Neural progenitor cell (in vitro differentiated cells): Measurements from ENCODE around the genes GRAP, EPN2, MFAP4 and ALDH3A2.

DNA sequence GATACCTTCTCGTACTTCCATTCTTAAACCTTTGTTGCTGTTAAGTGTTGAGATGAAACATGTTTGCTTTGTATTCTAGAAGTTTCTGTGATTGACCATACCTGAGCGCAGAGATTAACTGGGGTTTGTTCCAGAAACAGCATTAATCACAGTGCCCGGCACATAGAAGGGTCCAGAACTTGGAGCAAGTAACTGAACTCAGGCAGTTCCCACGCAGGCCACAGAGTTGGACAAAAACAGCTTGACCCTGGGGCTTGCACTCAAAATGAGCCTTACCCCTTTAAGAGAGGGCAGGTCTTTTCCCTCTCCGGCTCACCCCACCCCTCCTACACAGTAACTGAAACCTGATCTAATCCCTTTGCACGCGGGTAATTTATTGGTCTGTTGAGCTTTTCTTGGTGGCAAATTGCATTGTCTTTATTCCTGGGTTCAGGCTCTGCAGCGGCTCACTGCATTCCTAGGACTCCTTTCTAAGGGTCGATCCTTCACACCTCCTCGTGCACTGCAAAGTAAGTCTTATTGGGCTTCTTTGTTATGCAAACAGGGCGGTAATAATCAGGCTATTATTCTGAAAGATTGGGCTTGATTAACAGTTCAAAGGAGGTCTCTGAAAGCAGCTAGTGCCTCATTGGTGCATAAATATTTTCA, 74.8 kb downstream of the TBC1D28 start:
- RAMPAGE, long total RNA = no peak

- RAMPAGE, long total RNA = no peak
Observed at GRCh38 chr17:18624934-18626188, 18.8 kb downstream of the TBC1D28 start.

DNA sequence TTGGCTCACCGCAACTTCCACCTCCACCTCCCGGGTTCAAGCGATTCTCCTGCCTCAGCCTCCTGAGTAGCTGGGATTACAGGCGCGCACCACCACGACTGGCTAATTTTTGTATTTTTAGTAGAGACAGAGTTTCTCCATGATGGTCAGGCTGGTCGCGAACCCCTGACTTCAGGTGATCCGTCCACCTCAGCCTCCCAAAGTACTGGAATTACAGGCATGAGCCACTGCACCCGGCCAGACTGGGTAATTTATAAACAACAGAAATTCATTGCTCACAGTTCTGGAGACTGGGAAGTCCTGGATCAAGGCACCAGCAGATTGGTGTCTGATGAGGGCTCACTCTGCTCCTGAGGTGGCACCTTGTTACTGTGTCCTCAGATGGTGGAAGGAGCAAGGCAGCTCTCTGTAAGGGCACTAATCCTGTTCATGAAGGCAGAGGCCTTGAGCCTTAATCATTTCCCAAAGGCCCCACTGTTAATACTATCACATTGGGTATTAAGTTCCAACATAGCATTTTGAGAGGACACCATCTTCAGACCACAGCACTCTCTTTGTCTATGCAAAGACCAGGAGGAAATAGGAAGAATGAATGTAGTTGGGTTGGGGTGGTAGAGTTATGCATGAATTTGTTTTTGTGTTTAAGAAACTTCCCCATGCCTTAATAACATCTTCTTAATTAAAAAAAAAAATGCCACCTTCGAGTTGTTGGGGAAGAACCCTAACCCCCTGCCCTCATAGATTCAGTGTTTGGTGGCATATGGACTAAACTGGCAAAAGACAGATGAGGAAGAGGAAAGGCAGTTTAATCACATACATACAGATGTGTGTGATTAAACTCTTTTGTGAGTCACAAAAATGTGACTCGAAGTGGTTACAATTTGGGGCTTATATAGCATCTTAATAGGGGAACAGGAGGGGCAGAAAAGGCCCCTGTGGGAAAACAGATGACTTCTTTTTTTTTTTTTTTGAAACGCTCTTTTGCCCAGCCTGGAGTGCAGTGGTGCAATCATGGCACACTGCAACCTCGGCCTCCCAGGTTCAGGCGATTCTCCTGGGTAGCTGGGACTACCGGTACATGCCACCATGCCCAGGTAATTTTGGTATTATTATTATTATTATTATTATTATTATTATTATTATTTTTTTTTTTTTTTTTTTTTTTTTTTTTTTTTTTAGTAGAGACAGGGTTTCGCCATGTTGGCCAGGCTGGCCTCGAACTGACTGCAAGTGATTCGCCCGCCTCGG, 35.1 kb upstream of the SLC5A10 start:
- RAMPAGE, long total RNA = no peak

- RAMPAGE, long total RNA = no peak
Observed at GRCh38 chr17:18981259-18982587, 22.8 kb downstream of the FAM83G start.

DNA sequence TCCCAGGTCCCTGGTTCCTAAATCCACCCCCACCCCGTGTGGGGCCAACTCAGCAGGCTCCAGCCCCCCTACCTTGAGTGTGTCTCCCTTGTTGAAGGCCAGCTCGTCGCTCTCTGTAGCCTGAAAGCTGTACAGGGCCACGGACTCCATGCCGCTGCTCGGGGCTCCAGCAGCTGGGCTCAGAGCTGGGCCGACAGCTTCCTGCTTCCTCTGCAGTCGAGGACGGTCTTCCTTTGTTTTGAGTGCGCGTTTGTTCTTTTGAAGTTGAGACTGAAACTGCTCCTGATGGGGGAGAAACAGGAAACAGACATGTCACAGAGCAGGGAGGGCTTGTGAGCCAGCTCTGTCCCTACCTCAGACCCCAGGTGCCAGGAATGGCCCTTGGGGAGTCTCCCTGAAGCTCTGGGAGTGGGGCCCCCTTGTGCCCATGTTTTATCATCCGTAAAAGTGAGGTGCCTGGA, at the start of gene GRAP:
TSS of gene GRAP (minus strand) at position 181 of the 461 bp plus-strand sequence.
- RAMPAGE, long total RNA = no peak

- RAMPAGE, long total RNA = no peak
Observed at GRCh38 chr17:19111049-19111557, 16.3 kb upstream of the GRAPL start.

DNA sequence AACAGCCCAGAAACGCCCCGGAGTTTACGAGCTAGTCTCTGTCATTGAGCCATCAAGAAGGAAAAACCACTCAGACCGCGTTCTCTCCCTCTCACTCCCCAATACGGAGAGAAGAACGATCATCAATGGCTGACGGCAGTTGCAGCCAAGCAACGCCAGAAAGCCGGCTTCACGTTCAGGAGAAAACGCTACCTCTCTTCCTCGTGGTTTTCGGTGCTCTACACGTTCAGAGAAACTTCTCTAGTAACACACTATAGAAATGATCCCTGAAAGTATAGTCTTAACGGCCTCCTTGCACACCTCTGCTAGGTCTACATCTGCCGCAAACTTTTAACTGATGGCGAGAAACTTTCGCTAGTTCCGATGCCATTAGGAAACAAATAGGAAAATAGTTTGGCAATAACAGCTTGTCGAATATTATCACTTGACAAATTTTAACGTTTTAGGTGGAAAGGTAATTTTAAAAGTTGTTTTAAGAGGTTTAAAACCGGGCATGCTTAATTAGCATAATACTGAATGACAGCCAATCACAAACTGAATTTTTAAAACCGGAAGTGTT, 47.1 kb upstream of the EPN2 start:
- RAMPAGE, long total RNA = no peak

DNA sequence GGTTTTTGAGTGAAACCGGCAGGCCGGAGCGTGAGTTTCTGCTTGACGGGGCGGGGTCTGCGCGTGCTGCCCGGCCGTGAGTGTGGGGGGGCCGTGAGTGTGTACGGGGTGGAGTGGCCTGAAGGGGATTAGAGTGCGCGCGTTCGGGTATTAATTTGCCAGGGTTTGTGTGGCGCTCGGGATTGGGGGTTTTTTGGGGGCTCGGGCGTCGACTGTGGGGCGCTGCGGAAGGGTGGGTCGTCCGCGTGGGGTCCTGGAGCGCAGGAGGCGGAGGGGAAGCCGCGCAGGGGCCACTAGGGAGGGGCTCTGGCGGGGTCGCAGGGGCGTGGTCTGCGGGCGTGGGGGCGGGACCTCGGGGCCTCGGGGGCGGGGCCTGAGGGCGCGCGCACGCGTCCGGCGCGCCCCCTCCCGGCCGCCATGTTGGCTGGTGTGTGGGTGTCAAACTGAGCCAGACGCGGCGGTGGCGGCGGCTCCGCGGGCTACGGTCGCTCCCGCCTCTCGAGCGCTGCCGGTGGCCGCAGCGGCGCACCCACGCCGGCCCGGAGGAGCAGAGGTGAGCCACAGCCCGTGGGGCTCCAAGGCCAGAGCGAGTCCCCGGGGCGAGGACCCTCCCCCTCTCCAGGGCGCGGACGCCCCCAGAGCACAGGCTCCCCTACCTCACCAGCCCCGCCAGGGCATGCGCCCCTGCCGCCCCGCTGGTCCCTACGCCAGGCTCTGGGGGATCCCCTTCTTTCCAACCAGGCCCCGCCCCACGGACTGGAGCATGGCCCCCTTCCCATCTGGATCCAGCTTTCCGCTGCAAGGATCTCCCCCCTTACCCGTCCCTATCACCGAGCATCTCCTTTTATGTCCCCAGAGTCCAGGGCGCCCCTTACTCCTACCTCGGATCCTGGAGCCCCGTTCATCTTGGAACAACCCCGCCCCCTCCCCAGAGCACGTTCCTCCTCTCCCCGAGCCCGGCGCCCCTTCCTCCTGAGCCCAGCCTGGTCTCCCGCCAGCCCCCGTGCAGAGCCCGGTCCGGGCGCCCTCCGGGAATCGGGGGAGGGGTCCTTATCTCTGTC, at the start of gene EPN2:
TSS of gene EPN2 (plus strand) at position 388 of the 1,061 bp plus-strand sequence.
- RAMPAGE, long total RNA = no peak

DNA sequence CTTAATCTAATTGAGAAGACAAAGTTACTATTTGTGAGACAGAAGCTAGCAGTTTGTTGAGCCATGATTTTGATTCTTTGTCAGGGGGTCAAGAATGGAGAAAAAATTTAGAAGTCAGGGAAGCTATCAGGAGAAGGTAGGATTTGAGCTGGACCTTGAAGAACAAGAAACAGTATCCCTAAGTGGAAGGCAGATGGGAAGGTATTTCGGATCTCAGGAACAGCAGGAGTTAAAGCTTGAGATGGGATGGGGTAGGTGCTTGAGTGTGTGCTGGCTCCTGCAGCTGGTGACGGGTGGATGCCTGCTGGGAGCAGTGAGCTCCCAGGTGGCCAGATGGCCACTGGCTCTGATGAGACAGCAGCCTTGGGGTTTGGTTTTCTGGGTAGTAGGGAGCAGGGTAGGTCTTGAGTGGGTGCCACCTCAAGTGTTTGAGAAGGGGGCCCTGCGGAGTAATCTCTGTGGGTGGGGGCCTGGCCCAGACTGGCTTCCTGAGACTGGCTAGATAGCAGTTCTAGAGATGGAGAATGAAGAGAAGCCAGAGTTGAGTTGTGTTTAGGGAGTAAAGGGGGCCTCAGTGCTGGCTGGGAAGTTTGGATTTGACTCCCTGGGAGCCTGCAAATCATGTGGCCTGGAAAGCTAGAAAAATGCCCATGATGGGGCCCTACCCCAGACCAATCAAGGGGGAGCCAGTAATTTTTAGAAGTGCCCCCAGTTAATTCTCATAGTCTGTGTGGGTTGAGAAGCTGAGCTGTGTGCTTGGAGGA, 10.3 kb downstream of the EPN2 start:
- RAMPAGE, long total RNA = no peak

GRCh38 chr17:19248079-19248478, 10.9 kb downstream of the EPN2 start:
- RAMPAGE, long total RNA = no peak

DNA sequence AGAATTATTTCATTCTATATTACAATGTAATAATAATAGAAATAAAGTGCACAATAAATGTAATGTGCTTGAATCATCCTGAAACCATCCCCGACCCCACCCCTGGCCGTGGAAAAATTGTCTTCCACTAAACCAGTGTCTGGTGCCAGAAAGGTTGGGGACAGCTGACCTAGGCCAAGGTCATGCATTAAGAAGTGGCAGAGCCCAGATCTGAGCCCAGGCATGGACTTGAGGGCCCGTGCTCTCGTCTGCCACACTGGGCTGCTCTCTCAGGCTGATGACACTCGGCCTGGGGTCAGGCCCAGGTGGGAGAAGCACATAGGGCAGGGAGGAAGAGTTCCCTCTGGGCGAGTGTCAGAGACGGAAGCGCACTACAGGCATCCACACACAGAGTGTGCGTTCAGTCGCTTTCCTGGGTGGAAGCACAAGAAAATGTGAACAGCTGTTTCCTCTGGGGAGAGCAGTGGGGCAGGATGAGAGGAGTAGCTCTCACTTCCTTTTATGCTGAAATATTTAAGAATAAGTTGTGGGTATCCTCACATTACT, 59.8 kb downstream of the B9D1 start:
- RAMPAGE, long total RNA = no peak

DNA sequence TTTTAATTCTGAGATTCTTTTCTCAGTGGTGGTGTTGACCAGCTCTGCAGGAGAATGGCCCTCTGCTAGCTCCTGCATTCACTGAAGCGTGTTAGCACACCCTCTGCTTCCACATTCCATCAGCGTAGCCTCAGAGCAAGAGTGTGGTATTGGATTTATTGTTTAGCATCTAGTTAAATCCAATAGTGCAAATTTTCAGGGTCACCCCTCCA, 45.8 kb downstream of the B9D1 start:
- RAMPAGE, long total RNA = no peak

DNA sequence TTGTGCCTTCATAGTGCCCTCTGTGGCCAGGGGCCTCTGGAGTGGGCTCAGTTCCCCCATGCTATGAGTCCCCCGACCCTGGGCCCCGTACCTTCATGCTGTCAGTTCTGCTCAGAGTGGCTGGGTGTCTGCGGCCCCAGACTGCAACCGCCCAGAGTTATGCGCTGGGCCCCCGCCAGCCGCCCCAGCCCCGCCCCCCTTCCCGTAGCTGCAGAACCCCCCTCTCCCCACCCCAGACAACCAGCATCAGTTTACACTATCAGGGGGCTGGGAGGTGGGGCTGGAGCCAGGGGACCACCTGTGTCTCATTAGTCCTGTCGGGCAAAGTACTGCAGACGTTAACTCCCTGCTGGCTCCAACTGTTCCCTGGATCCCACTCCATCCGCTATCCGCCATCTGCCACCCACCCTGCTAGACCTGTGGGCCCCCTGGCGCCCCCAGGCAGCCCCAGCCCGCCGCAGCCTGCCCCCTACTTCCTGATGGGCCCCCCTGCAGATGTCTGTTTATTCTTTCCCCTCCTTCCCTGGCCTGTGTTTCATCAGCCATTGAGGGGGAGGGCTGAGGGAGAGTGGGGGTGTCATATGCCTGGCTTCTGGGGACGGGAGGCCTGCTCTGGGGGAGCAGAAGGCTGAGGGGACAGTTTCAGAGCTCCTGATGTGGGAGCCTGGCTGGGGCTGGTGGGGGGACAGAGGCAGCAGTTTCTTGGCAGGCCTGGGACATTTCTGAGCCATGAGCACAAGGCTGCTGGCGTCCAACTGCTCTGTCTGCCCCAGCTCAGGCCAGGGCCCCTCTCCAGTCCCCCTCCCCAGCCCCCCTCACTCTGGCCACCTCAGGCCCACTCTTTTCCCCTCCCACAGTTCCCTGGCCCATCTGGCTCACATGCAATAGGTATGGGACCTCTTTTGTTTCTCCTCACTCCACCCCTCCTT, at the start of gene MFAP4:
TSS of gene MFAP4 (minus strand) at position 132 of the 929 bp plus-strand sequence.
- RAMPAGE, long total RNA = no peak

DNA sequence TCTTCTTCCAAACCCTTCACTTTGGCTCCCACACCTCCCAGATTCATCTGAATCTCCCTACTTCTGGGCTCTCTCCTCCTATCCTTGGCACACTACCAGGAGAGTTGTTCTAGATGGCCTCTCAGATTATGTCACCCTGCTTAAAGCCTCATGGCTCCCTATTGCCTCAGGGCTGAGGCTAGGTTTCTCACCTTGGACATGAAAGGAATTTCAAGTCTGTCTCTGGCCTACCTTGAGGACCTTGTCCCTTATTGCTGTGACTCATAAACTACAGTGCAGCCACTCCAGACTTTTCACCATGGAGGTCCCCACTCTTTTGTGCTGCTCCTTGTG, 964 bp upstream of the MFAP4 start:
- RAMPAGE, long total RNA = no peak

DNA sequence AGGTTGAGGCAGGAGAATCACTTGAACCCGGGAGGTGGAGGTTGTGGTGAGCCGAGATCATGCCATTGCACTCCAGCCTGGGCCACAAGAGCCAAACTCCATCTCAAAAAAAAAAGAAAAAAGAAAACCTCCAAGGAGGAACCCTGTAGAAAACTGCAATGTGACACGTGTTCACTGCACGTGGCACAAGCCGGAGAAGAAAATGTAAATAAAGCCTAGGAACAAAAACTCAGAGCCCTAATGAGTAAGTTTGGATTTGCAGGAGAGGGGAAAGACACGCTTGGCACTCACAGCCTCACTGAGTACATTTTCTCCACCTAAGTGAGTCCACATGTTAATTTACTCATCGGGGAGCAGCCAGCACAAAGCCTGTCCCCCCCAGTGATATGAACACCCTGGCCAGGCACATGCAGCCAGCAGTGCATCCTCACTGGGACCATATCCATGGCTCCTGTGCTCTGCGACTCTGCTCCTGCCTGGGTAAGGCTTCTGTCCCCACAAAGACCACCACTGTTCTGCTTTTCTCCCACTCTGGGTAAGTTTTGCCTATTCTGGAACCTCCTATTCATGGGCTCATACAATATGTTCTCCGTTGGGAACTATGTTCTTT, 53.0 kb downstream of the RNF112 start:
- RAMPAGE, long total RNA = no peak

DNA sequence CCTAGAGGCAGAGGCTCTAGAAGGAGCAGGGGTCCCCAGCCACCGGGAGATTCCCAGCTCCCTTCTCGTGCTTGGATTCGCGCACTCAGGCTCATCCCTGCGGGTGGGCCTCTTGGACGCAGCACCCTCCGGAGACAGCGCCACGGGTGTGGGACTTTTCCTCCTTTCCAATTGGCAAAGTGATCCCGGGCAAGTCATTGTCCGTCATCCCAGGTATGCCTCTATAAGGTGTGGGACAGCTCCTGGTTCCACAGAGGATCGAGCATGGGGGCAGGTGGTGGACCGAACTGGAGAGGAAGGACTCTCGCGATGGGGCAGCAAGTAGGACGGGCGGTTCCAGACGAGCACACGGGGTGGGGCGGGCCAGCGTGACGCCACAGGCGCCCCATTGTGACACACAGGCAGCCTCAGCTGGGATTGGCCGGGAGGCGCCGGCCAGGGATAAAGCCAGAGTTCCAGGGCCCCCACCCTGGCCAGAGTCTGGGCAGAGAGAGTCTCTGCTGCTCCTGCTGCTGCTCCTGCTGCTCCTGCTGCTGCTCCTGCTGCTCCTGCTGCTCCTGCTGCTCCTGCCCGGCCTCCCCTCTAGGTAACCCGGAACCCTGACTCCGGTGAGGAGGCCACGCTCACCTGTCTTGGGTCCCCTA, 38.6 kb upstream of the SLC47A1 start:
- RAMPAGE, long total RNA = no peak

GRCh38 chr17:19519789-19520122, 13.9 kb upstream of the SLC47A1 start:
- RAMPAGE, long total RNA = no peak

GRCh38 chr17:19544864-19545231, 11.2 kb downstream of the SLC47A1 start:
- RAMPAGE, long total RNA = no peak

DNA sequence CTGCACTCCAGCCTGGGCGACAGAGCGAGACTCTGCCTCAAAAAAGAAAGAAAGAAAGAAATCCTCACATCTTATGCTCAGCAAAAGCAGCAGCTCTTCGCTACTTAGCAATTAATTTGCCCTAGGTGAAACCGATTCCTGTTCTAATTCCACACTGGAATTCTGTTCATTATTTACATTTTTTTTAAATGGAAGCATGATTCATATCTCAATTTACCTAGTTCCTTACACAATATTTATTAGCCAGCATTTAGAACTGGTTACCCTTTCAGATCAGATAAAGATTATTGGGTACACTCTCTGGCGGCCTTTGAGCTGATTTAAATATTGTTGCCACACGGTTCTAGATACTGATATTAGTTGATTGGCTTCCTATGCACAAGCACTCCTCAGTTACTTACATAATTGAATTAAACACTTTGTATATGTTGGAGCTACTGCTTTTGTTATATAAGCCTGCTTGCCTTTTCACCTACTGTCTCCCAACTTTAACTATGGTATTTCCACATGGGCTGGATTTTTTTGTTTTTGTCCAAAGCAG, 4.1 kb upstream of the ALDH3A2 start:
- RAMPAGE, long total RNA = no peak

DNA sequence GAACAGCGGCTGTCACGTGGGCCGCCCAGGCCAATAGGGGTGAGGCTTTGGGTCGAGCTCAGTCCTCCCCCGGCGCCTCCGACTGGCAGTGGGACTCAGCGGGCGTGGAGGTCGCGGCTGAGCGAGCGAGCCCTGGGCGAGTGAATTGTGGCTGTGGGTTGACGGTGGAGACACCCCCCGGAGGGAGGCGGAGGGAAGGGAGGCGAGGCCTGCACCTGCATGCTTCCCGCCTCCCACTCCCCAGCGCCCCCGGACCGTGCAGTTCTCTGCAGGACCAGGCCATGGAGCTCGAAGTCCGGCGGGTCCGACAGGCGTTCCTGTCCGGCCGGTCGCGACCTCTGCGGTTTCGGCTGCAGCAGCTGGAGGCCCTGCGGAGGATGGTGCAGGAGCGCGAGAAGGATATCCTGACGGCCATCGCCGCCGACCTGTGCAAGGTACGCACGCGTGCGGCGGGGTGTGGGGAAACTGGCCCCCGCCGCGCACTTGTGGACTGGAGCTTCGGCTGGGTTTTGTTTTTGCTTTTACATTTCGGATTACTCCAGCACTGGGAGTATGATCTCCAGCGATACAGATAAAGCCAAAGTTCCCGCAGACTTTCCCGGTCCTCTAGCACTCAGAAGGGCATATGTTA, at the start of gene ALDH3A2:
TSS of gene ALDH3A2 (plus strand) at position 61 of the 631 bp plus-strand sequence.
- RAMPAGE, long total RNA = no peak